Mesenchymal stem cell of Wharton's jelly (primary cell): ENCODE data around the gene DYNC2LI1.

GRCh38 chr2:42754065-42754760 lies 9.7 kb downstream of the OXER1 start:
- CAGE, long polyA plus RNA = no peak

DNA sequence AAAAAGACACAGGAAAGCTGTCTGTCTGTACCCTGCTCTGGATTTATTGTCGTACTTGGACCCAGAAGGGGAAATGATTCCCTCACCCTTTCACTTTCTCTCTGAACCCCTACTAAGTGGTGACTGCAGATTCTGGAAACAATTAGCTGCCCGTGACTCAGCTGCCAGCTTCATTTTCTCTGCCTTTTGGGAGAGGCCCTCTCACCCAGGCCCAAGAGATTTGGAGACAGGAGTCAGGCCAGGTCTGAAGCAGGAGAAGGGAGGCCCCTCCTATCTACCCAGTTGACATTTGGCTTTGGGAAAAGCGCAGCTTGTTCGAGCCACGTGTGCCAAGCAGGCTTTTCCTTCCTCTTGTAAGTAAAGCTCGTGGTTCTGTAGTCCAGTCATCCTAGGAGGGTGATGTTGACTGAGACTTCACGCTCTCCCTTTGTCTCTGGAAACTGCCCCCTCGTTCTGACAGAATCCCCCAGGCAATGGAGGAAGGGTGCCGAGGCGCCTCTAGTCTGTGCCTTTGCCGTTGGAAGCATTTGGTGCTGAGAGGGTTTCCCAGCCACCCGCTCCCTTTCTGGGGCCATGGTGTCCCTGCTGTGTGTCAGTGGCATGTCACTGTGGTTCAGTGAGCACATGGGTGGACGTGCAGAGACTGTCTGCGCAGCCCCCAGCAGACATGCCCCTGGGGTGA lies 8.6 kb downstream of the OXER1 start:
- CAGE, long polyA plus RNA = no peak

GRCh38 chr2:42793235-42793869 lies 969 bp upstream of the HAAO start:
- CAGE, long polyA plus RNA = no peak

- CAGE, long polyA plus RNA = no peak
Measured at GRCh38 chr2:42795285-42795616, 2.9 kb upstream of the HAAO start.

- CAGE, long polyA plus RNA = no peak
Measured at GRCh38 chr2:42828940-42829330, 36.6 kb upstream of the HAAO start.

- CAGE, long polyA plus RNA = no peak
Measured at GRCh38 chr2:42866407-42866844, 74.0 kb upstream of the HAAO start.

- CAGE, long polyA plus RNA = no peak
Measured at GRCh38 chr2:42974630-42975715, 182.6 kb upstream of the HAAO start.

- CAGE, long polyA plus RNA = no peak
Measured at GRCh38 chr2:42979409-42980316, 187.3 kb upstream of the HAAO start.

- CAGE, long polyA plus RNA = no peak
Measured at GRCh38 chr2:43039112-43039841, 187.1 kb downstream of the ZFP36L2 start.

GRCh38 chr2:43132296-43133225 lies 93.8 kb downstream of the ZFP36L2 start:
- CAGE, long polyA plus RNA = no peak

DNA sequence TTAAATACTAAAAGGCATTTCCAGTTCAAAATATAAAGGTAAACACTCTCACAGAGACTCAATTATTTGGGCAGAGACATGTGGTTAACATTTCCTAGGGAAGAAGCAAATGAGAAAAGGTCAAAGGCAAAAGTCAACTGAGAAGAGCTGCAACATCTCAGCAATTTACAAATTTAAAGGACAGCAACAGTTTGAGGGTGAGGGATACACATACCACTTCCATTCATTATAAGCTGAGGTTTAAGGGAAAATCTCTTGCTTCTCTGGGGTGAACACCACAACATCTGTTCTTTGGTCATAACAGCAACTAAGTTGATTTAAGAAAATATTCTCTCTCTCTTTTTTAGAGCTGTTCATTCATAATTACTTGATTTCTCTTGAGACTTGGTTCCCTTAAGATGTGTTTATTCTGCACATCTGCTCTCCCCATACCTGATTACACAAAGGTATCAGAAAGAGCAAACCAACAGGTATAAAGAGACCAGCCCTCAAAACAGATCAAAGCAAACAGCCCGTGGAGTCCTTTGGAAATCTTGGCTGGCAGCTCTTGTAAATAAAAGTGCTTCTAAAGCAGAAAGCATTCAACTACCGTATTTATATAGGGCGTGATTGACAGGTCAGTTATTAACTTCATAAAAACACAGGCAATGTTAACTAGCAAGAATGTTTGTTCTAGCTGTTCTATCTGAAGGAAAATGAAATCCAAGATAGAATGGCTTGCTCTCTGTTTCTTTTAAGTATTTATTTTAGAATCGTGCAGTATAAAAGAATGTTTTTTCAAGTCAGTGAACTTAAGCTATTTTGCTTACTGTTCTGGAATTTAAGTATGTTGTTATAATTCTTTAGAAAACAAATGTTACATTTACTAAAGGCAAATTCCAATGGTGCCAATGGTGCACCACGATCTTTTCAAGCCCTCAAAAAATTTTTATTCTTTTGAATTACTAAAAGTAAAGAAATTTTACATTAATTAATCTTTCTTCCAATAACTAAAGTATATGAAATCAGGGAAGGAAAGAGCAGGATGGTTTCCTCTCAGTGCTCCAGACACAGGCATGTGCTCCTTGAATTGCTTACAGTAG lies 132.7 kb downstream of the THADA start:
- CAGE, long polyA plus RNA = no peak

DNA sequence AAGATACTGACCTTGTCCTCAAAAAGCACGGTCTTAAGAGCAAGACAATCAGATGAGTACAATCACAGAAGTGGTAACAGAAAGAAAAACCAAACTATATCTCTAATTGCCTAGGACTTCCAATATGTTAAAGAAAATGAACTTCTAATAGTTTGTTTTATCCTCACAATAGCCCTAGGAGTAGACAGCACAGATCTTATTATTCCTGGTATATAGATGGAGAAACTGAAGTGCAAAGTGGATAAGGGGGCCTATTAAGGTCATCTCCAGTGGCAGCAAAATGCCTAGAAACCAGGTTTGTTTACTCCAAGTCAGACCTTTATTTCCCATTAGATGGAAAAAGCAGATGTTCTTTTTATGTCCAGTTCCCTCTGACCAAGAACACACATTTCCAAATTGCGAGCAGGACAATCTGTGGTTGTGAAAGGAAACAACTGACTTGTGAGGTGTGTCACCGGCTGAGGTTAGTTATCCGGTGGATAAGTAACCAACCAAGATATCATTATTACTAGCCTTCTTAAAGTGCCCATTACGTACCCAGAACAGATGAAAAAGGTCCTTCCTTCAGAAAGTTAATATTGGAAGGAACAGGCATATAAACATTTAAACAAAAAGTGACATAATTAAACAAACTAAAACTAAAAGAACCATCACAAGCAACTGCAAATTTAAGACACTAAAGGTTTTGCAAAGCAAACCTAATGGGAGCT lies 113.0 kb downstream of the THADA start:
- CAGE, long polyA plus RNA = no peak

- CAGE, long polyA plus RNA = no peak
Measured at GRCh38 chr2:43596256-43596861, 521 bp upstream of the THADA start.

DNA sequence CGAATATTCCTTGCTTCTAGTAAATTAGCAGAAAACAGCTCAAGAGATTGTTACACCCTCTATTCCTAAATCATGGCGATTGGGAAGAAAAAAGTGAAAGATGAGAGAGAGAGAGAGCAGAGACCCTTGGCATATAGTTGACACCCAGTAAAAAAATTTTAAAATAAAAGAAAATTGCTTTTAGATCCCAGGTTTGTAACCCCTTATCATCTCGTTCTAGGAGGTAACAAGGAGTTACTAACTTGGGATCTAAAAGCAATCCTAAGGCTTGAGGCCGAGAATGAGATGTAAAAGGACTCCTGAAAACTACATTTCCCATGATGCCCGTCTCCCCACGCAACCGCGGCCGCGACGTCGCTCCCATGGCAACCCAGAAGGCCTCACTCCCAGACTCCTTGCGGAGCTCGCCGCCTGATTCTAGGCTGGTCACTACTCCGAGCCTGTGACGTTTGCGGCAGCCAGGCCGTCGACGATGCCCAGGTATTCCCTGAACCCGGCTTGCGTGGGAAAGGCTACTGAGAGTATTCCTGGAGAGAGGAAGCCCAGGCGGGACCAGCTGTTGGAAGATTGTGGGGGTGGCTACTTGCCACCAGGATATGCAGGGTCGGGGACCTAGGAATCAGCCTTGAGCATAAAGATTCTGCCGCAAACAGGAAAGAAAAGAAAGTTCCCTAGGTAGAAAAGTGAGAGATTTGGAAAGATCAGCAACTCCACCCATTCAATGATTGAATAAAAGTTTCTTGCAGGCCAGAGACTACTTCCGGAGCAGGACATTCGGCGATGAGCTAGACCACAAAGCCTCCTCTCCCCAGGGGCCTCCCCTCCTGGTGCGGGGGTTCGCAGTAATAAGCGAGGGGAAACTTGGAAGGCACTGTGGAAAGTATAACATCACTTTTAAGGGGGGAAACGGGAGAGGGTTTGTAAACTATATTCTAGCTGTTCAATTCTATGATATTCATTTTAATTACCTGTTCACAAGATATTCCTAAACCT lies at the start of gene DYNC2LI1:
Gene DYNC2LI1, plus strand, starts transcription at position 373 of the 993 bp plus-strand sequence.
- CAGE, long polyA plus RNA = no peak

GRCh38 chr2:43825162-43825549 lies 13.5 kb downstream of the ABCG5 start:
- CAGE, long polyA plus RNA = no peak

DNA sequence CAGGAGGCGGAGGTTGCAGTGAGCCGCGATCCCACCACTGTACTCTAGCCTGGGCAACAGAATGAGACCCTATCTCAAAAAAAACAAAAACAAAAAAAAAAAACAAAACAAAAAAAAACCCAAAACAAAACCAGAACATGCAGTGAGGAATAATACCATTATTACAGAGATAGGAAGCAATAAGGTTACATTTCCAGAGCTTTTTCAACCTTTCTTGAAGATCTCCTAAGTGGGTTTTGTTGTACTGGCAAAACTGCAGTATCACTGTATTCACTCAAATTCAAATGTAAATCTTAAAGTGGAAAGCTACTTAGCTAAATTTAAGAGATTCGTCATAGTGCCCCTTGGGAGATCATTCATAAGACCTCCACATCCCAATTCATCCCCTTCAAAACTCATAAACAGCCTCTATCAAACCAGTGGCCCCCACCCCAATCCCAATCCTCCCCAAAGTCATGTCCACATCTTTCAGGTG lies 65.9 kb downstream of the ABCG8 start:
- CAGE, long polyA plus RNA = no peak

DNA sequence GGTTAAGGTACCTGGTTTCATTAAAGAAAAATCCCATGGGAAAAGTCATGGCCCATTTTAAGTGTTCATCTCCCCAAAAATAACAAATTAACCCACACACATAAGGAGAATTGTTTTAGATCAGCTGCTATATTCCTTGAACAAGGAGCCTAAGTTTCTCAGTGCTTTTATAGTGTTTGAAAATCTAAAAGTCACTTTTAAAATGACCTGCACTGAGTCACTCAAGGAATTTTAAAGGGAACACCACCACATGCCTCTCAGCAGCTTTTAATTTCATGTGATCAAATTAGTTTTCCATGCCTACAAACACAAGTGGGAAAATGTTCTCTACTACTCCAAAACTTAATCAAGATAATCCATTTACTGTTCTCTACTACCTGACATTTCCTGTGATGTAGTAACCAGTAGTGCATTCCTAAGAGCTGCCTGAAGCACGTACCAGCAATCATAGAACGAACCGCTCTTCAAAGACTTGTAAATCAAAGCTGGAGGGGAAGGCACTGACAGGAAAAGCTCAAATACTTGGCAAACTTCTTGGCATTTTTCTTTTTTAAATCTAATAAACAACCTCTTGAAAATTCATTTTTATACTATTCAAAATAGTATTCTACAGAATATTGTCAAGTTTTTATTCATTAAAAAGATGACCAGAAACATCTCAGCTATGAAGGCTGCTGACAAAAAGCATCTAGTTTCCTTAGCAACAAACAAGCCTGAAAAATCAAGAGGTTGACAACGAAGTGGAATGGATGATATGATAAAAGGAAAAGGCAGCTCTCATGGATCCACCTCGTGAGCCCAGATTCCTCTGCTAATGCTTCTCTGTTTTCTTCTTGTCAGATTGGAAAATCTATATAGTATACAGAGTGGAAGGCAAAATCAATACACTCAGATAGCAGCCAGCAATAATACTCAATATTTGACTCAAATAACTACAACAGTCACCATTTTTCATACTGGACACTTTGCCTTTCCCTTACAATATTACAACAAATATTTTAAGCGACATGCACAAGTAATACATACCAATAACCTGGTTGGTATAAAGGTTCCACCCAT lies 37.1 kb downstream of the LRPPRC start:
- CAGE, long polyA plus RNA = no peak

- CAGE, long polyA plus RNA = no peak
Measured at GRCh38 chr2:44181052-44181678, 12.5 kb downstream of the PPM1B start.

DNA sequence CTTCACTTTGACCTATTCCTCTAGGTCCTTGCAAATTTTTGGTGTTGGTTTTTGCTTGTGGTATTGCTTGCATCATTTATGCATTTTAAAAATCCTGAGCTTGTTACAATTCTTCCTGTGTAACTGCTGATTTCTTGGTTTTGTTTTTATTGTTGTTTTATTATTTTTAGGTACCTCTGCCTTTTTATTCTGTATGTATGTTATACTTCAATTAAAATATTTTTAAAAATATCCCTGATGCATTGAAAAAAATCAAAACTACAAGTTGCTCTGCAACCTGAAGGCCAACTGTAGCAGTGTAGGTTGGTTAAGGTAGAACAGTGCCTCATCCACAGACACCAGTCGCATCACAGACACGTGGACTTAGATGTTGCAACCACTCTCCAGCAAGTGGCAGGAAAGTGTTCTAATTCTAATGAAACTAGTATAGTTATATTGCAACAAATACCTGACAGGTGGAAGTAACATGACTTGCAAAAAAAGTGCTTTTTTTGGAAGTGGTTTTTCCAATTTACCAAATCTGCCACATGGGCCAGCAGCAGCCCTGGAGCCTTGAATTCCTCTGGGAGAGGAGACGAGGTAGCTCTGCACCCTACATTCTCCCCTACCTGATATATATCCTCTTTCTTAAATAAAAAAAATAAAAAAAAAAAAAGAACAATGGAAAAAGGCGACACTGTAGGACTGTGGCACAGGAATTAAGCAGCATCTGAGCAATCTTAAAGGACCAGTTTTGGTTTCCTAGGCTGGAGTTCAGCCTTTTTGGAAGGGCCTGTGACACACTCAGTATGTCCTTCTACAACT lies 28.4 kb upstream of the SLC3A1 start:
- CAGE, long polyA plus RNA = no peak

GRCh38 chr2:44348164-44348816 lies 13.0 kb downstream of the PREPL start:
- CAGE, long polyA plus RNA = no peak